Measurements from ENCODE around the genes PIF1, TIPIN, RPL4 and LCTL.

- RRBS = 5% methylated on average over 4 of the region's 41 CpGs
Measured at GRCh38 chr15:64825272-64826298, at the start of gene PIF1. Gene PIF1, minus strand, starts transcription at chr15:64825647.

GRCh38 chr15:64836187-64836741 lies 5.5 kb upstream of the PLEKHO2 start:
- RRBS = no CpG with 5 or more reads among the region's 11 CpGs

- RRBS = 4% methylated on average over 1 of the region's 24 CpGs
Measured at GRCh38 chr15:64842039-64842434, 322 bp downstream of the PLEKHO2 start.

DNA sequence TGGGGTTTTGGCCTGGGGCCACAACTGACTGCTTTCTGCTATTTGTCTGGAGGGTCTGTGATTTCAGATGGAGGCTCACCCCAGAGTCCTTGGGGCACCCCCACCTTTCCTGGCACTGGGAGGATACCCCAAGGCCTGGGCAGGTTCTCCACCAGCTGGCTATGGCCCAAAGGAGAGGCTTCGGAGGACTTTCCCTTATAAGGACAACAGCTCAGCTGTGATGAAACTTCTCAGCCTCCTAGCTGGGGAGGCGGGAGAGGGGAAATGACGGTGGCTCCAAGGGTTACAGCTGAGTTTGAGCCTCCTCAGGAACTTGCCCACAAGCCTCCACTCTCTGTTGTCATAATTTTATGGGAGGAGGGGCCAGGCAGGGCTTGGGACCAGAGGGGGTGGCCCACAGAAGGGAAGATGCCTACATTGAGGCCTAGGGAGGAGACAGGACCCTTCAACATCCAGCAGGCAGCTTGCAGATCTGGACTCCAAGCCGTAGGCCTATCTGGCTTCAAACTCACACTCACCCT lies 31.3 kb downstream of the PLEKHO2 start:
- RRBS = no CpG with 5 or more reads among the region's 4 CpGs

GRCh38 chr15:64990244-64990671 lies 544 bp upstream of the SPG21 start:
- RRBS = no CpG with 5 or more reads among the region's 9 CpGs

- RRBS = no CpG with 5 or more reads among the region's 7 CpGs
Measured at GRCh38 chr15:65087367-65087885, 10.9 kb downstream of the KBTBD13 start.

DNA sequence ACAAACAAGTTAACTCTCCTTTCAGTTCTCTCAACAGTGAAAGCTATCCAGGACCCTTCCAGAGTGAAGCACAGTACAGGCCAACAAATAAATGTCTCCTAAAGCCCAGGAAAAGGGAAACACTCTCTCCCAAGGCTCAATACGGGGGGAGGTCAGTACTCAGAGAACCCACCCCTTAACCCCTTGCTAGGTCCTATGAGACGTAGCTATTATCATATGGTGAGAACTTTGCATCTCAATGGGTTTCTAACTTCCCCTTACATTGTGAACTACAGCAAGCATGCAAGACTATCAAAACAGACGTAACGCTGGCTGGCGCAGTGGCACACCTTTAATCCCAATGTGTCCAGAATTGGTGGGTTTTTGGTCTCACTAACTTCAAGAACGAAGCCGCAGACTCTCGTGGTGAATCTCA lies 13.2 kb upstream of the PARP16 start:
- RRBS = no CpG with 5 or more reads among the region's 8 CpGs

DNA sequence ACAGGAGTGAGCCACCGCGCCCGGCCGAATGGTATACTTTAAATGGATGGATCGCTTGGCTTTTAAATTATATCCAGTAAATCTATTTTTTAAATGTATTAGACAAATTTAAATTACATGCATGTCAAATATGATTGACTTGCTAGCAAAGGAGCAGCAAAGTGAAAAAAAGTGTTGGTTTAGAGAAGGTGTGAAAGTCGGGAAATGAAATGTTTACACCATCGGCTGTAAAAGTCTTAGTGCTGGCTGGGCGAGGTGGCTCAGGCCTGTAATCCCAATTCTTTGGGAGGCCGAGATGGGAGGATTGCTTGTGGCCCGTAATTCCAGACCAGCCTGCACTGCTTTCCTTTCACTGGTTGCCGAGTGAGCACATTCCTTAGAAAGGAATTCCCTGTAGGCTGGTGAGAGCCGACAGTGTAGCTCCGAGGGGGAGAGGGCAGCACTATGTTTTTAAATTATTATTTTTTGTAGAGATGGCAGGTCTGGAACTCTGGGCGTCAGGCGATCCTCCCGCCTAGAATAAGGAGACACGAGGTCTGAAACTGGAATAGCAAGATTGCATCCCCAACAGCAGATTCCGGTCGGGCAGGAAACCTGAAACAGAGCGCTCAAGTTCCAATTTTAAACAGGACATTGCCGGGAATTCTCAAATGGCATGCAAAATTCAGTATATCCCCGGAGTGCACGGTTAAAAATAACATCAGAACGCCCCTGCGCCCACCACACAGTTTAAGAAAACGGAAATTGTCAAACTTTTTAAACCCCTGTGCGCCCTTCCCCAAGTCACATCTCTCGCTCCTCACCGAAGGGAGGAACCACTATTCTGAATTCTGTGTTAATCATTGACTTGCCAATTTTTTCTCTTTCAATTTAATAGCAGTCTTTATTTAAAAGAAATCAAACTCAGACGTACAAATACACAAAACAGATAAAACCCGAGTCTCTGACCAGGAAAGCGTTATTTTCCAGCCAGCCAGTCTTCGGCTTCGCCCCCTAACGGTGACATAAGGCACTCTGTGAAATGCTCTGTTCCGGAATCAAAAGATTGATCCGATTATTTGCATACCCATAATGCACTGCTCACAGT lies 17.1 kb upstream of the PARP16 start:
- RRBS = 25% methylated on average over 3 of the region's 37 CpGs

DNA sequence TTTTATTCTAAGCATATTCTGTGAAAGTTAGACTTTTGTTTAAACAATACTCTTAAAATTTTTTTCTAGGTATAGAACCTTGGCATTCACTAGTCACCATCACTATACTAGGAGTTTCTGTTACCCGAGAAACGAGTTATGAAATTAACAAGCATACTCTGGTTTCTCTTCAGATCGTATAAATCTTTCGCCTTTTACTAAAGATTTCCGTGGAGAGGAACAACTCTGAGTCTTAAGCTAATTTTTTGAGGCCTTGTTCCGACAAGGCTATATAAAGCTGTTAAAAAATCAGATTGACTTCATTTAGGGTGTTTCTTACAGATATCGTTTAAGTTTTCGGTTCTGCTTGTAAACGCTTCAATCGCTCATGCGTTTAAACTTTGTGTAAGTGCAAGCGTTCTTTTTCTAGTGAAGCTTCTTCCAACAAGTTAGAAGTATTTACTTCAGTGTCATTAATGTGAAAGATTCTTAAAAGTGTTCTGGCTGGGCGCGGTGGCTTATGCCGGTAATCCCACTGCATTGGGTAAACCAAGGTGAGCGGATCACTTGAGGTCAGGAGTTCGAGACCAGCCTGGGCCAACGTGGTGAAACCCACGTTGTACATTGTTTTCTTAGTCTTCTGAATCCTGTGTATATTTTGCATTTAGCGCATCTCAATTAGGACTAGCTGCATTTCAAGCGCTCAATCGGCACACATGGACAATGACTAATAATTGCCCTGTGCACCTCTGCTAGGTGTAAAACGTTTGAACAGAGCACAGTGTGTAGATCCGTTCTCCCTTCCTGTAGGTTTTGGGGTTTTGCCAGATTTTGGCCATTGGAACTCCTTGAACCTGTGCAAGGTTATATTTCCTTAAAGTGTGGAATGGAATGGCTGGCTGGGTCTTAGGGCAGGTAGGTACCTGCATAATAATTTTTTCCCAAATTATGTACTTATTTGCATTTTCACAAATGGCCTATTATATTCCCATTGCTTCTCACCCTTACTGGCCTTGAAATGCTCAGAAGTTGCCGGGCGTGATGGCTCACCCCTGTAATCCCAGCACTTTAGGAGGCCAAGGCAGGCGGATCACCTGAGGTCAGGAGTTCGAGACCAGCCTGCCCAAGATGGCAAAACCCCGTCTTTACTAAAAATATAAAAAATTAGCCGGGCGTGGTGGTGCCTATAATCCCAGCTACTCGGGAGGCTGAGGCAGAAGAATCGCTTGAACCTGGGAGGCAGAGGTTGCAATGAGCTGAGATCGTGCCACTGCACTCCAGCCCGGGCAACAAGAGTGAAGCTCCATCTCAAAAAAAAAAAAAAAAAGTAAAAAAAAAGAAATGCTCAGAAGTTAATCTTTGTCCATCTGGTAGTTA lies 18.3 kb upstream of the PARP16 start:
- RRBS = no CpG with 5 or more reads among the region's 35 CpGs

DNA sequence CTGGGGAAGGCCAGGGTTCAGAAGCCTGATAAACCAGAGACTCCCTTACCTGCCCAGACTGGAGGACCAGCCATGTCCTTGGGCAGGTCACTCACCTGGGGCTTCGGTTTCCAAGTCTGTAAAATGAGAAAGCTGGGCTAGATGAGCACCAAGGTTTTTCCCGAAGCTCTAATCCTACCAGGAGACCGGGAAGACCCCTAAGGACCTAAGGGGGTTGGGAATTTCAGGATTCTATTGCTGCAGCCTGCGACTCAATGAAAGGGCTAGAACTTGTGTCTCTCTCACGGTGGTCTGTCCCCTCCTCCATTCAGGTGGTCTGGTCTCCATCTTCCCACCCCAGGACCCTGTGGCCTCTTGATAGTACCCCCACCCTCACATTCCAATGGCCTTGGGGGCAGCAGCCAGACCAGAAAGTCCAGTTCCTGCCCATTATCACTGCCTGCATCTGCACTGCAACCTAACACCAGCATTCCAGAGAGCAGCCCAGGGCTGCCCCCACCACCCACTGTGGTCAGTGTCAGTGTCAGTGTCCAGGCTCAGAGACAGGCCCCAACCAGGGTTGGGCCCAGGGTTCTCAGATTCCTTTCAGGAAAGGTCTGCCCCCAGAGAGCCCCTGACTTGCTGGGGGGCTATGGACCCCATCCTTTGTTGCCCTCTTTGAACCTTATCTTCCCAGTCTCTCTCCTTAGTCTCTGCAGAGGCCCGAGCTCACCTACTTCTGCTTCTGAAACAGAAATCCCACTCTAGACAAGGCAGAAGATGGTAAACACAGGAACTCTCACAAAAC lies 12.6 kb downstream of the IGDCC3 start:
- RRBS = no CpG with 5 or more reads among the region's 6 CpGs

GRCh38 chr15:65530042-65530278 lies 303 bp upstream of the HACD3 start:
- RRBS = no CpG with 5 or more reads among the region's 3 CpGs

DNA sequence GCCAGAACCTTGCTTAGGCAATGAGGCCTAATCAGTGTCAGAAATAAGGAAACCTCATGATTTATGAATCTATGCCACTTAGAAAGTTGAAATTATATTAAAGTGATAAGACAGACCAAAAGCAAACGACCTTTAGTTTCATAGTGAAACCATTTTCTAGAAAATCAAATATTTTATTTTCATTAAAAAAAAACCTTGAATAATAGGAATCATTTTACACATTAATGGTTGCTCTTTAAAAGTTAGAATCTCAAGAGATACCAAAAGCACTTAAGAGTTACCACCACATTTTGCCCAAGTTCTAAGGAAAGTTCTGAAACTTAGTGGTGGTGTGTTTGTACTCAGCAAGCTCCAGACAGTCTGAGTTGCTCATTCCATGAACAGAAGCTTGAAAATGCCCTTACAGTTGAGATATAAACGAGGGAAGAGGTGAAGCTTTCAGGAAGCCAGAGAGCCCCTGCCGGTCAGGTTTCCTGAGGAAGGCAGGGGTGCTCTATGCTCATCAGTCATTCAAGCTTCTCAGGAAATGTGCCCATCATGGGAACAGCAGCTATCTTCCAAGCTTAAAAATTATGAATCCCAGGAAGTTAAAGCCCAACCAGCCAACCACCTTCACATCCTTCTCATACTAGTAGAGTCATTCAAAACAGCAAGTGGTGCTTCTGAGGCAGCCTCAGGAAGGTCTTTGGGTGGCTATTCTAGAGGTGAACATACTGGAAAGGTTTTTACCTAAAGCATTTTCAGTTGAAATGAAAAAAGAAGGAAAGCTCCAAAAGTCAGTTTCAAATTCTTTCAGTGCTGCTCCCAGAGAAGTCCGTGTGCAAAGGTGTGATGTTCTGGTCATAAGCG lies 32.1 kb downstream of the INTS14 start:
- RRBS = no CpG with 5 or more reads among the region's 5 CpGs

DNA sequence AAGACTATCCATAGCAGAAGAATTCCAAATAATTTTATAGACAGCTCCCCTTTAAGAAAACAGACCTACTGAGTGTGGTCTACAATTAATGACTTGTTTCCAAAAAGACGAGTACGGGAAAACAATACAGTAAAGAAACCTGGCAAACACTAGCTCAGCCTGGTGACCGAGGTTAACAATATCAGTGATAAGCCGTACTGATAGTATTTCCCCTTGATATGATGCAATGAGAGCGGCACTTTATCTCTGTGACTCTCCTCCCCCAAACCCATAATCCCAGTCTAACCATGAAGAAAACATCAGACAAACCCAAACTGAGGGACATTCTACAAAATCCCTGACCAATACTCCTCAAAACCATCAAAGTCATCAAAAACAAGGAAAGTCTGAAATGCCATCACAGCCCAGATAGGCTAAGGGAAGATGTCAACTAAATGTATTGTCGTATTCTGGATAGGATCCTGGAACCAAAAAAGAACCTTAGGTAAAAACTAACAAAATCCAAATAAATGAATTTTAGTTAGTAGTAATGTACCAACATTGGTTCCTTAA lies 8.2 kb downstream of the DENND4A start:
- RRBS = no CpG with 5 or more reads among the region's 6 CpGs

DNA sequence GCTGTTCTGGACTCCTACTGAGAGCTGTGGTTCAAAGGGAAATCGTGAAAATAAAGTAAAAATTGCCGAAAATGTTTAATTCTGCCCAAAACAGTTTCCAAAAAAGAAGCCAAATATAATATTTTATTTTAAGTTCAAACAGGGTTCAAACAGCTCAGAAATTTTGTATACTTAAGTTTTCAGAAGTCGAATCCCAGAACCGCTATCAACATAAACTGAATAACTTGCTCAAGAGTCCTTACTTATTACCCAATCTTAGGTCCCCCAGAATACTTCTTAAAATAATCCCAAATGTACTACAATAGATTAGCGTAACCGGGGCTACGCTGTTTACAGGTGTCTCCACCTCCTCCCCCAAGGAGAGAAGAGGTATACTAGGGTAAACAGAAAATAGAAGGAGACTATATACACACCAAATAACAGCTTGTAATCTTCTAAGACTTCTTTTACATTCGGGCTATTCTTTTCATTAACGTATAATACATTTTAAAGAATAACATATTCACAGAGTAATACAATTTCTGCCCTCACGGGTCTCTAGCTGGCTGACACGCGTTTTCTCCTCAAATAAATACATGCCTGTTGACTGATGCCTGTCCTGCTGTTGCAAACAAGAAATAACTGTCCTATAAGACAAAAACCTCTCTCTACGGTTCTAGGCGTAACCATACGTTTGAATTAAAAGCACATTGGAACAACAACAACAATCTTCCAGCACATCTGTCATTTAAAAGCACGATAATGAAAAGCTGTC lies 1.3 kb downstream of the DENND4A start:
- RRBS = no CpG with 5 or more reads among the region's 16 CpGs

GRCh38 chr15:65818651-65819538 lies 26.8 kb upstream of the DENND4A start:
- RRBS = no CpG with 5 or more reads among the region's 5 CpGs

GRCh38 chr15:66356519-66357365 lies at the start of gene TIPIN:
Gene TIPIN, minus strand, starts transcription at chr15:66356685.
- RRBS = no CpG with 5 or more reads among the region's 45 CpGs

DNA sequence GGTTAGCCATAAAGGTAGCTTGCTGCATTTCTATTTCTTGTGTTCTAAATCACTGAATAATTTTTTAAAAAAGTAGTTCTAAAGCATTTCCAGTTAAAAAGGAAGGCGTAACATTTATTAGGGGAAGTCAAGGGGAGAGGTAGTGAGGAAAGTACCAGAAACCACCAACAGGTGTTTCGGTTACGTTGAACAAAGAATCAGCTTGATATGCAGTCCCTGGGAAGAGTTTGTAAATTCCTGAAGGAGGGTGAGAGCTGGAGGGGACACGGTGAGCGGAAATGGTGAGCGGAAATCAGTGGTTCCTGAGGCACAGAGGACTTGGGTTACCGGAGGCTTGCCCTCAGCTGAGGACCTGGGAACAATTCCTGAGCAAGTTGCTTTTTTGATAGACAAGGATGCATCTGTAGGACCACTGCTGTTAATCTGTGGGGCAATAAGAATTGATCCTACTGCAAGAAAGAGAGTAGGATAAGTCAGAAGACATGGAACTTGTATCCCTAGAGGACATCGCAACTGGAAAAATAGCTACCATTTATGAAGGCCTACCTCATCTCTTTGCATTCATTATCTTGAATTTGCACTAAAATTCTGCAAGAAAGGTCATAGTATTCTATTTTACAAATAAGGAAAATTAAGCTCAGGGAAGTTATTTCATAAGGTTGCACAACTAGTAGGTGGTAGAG lies 17.9 kb downstream of the MAP2K1 start:
- RRBS = no CpG with 5 or more reads among the region's 8 CpGs

DNA sequence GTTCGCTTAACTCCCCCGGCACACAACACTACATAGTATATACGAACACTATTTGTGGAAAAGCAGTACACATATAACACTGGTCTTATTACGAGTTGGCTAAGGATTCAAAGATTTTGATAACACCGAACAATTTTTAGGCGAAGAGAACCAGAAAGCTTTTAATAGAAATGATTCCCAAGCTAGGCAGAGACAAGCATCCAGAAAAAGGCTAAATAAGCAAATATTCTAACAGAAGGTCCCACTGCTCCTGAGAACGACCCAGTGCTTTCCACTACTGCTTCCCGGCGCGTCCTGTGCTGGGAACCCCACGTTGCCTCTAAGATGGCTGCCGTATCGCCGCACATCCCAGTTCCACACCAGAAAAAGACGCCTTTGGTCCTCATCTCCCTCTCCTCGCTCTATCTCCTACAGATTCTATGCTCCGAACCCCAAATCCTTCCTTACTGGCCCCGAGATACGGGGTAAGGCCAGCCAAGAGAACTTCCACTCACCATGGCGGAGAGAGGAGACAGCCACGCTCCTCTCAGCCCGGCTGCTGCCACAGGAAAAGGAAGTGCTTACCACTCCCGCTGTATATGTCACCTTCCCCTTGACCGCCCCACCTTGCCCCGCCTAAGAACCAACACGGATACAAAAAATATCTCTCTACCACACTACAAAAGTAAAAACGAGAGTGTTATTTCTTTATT lies at the start of gene RPL4:
TSS of gene RPL4 (minus strand) at position 562 of the 692 bp plus-strand sequence.
- RRBS = no CpG with 5 or more reads among the region's 27 CpGs

- RRBS = no CpG with 5 or more reads among the region's 15 CpGs
Measured at GRCh38 chr15:66565655-66566112, at the start of gene LCTL. Gene LCTL, minus strand, starts transcription at chr15:66565998.

- RRBS = no CpG with 5 or more reads among the region's 12 CpGs
Measured at GRCh38 chr15:66644331-66644942, 57.6 kb upstream of the SMAD6 start.

Data from HL-60 (cell line).